Ishikawa (cell line): Measurements from ENCODE around the gene LRRTM4.

- RRBS: no CpG with 5 or more reads among the region's 8 CpGs
Measured at GRCh38 chr2:75712398-75712696, 1.6 kb upstream of the GCFC2 start.

GRCh38 chr2:76007826-76008576 is 297.3 kb upstream of the GCFC2 start:
- RRBS: no CpG with 5 or more reads among the region's 9 CpGs

DNA sequence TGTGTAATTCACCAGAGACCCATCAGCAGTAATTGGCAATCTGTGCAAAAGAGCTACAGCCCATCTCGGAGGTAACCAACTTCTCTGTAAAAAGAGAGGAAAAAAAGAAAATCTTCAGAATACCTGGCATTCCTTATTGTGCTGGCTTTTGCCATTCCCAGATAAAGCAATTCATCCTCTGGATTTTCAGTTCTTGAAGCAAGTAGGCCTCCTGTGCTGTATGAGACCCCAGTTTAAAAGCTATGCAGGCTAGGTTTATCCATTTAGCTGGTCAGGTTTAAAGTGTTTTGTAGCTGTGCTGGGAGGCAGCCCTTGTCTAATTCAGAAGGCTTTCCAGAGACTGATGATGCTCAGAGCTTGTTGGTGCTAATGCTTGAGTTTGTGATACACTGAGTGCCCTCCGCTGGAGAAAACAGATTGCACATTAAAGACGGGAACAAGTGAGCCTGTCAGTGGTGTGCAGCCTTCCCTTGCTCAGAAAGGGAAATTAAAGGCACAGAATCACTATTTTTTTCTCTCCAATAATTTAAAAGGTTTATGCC is at the start of gene LRRTM4:
TSS of gene LRRTM4 (minus strand) at position 391 of the 542 bp plus-strand sequence.
- RRBS: no CpG with 5 or more reads among the region's 3 CpGs

GRCh38 chr2:81304452-81304788 is 999.9 kb upstream of the LRRTM1 start:
- RRBS: 12% methylated on average over 1 of the region's 7 CpGs

- RRBS: no CpG with 5 or more reads among the region's 2 CpGs
Measured at GRCh38 chr2:82811466-82811857, 1647.6 kb downstream of the SUCLG1 start.

- RRBS: no CpG with 5 or more reads among the region's 3 CpGs
Measured at GRCh38 chr2:84686900-84687359, 170.6 kb downstream of the DNAH6 start.

DNA sequence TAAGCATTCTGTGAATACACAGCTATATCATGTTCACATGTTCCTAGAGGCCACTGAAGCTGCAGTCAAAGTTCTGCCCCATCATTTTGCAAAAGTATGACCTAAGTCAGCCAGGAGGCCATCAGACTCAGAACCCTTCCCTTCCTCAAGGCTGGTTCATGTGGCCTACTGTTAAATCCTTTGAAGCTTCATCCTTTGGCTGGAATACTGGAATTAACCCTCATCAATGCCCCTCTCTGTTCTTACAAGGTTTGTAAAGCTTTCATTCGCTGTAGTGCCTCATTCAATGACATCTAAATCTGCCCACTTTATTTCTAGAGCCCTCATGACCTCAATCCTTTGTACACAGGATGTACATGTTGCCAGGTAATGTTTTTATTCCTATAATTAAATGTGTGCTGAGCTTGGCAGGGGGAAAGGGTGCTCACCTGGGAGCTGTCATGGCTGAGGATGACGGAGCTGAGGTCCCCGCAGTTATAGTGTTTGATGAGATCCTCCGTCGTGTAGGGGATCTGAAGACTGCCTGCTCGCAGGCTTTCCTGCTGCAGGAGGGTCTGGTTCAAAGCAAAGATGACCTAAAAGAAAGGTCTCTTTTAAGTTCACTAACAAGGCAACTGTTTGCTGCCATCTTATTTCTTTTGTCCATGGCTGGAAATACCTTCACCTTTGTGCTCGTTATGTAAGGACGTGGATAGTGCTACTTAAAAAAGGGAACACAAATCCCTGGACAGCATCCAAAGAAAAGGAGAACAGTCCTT is 39.3 kb downstream of the TRABD2A start:
- RRBS: no CpG with 5 or more reads among the region's 8 CpGs

- RRBS: no CpG with 5 or more reads among the region's 12 CpGs
Measured at GRCh38 chr2:84882111-84882445, 1.2 kb upstream of the TRABD2A start.

DNA sequence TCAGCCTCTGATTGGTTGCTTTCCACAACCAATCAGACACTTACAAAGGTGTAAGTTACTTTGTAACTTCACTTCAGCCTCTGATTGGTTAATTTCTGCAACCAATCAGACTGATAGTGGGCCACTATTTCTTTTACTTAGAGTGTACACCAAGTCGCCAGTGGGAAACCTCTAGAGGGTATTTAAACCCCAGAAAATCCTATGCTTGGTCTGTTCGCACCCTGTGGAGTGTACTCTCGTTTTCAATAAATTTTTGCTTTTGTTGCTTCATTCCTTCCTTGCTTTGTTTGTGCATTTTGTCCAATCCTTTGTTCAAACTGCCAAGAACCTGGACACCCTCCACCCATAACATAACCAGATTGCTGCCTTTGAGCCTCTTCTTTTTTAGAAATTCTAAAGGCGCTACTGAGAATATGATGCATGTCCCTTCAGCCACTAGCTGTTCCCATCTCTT is 19.5 kb downstream of the TMSB10 start:
- RRBS: no CpG with 5 or more reads among the region's 4 CpGs

DNA sequence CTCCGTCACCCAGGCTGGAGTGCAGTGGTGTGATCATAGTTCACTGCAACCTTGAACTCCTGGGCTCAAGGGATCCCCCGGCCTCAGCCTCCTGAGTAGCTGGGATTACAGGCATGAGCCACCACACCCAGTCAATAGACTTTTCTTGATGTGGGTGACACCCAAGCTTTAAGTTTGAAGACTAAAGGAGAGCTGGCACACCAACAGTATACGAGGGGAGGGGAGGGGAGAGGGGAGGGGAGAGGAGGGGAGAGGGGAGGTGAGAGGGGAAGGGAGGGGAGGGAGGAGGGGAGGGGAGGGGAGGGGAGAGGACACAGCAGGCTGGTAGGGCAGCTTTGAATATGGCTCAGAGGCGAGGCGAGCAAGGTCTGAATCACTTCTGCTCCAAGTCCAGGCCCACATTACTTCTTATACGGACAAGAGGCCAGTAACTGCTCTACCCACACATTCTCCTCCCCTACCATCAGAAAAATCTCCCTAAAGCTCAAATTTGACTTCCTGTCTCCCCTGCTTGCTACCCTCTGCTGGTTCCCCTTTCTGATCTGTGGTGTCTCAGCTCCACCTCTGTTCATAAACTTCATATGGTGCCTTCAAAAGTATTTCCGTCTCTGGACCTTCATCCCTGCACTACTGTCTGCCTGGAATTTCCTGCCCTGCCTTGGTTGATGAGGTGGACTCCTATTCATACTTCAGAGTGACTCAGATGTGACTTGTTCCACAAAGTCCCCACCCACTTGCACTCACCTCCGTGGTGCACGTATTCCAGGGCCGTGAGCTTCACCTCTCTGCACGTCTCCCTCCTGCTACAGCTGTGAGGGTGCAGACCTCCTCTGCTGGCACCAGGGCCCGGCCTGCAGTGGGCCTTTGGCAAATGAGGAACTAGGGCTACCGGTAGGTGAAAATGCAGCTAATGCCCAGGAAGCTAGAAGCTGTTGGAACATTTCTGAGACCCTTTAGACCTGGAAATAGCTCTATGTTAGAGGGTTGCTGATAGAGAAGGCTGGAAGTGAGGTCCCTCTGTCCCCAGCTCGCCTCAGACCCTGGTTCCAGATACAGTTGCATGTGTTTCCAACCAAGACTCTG is 24.7 kb upstream of the KCMF1 start:
- RRBS: 62% methylated on average over 1 of the region's 14 CpGs

- RRBS: no CpG with 5 or more reads among the region's 10 CpGs
Measured at GRCh38 chr2:85052955-85053852, 80.0 kb upstream of the TCF7L1 start.

- RRBS: no CpG with 5 or more reads among the region's 15 CpGs
Measured at GRCh38 chr2:85056269-85057026, 76.7 kb upstream of the TCF7L1 start.

DNA sequence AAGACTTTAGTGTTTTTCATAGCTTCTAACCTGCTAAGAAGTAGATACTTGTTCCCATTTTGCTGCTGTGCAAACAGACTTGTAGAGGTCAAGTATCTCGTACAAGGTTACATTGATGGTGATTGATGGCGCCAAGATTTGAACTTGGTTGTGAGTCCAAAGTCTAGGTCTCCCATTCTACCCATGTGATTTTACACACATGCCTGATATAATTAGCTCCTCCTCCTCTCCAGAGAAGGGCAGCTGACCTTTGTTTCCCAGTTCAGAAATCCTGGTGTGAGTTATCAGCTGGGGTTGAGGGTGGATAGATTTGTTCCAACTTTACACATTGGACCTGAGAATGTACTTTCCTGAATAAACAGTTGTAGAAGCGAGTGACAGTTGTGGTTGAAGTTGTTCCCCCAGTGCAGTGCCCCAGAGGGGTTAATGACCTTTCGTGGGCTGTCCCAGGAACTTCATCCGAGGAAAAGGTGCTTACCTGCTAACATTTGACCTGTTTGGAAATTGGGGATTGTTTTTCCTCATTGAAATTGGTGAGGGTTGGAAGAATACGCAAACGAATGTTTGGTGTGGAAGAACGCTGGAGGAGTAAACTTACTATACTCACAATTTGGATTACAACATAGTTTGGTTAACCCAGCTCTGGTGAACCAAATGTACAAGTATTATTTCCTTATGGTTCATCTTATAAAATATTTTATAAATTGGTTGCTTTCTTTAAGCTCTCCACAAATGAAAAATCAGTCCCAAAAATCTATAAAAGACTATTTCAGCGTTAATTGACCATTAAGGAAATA is 10.5 kb downstream of the TCF7L1 start:
- RRBS: no CpG with 5 or more reads among the region's 9 CpGs

DNA sequence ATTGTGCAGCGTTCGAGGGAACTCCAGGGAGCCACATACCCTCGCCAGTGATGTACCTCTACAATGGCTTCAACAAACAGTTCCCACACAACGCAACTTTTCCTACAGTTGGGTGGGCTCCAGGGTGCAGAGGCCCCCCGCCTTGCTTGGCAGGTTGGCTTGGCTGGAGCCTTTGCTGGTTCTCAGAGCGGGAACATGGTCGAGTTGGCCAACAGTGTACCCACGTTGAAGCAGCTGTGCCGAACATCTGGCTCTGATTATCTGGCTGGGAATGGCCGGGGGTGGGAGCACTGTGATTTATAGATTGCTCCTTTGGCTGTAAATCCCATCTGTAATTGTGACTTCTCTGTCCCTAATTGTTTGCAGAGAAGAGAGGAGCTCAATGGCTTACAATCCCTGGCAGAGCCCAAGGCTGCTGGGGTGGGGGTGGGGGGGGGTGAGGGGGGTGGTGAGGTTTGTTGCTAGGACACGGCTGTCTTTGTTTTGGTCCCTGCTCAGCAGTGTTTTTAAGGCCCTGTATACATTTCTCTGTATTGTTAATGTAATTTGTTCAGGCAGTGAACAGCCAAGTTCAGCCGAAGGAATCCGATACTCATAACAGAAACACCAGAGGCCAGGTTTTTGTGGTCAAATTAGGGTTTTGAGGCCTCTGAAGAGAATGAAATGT is 82.3 kb downstream of the TCF7L1 start:
- RRBS: no CpG with 5 or more reads among the region's 13 CpGs

DNA sequence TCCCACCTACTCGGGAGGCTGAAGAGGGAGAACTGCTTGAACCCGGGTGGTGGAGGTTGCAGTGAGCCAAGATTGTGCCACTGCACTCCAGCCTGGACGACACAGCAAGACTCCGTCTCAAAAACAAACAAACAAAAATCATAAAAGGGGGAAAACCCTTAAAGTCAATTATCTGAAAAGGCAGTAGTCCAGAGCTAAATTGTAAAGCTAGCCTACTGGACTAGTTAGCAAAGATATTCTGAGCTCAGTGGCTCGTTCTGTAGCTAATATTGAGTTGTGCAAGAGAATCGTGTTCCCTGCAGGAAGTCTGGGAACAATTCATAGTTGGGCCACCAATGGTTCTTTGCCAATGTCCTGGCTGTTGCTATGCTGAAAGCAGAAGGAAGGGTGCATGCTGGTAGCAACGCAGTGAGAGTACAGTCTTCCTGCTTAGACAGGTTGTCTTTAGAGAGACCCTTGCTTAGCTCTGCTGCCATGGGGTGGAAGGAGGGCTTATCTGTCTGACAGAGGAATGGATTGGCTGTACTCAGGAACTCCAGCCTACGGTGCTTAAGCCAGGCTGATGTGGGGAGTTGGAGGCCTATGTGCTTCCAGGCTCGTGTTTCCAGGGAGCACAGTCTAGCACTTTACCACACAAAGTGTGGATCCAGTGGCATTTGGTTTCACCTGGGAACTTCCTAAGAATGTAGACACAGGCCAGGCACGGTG is 4.2 kb downstream of the TGOLN2 start:
- RRBS: no CpG with 5 or more reads among the region's 10 CpGs

GRCh38 chr2:85420509-85421208 is 2.1 kb downstream of the SH2D6 start:
- RRBS: 30% methylated on average over 7 of the region's 20 CpGs

GRCh38 chr2:85445403-85446771 is 27.4 kb downstream of the SH2D6 start:
- RRBS: no CpG with 5 or more reads among the region's 11 CpGs

DNA sequence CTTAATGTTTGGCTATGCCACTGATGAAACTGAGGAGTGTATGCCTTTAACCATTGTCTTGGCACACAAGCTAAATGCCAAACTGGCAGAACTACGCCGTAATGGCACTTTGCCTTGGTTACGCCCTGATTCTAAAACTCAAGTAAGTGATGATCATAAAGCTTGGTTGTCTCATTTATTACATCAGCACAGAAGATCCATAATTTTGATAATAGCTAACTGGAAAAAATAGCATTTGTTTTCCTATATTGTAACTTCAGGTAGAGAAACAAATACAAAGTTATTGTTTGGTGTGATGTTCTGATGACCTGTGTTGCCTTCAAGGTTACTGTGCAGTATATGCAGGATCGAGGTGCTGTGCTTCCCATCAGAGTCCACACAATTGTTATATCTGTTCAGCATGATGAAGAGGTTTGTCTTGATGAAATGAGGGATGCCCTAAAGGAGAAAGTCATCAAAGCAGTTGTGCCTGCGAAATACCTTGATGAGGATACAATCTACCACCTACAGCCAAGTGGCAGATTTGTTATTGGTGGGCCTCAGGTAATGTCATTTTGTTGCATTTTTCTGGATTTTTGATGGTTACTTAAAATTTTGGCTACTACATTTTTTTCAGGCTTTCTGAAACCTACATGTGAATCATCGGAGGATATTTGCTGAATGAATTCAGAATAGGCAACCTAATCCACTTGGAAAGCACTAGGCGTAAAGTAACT is 3.0 kb downstream of the MAT2A start:
- RRBS: no CpG with 5 or more reads among the region's 7 CpGs